ENCODE measurements around a stretch of chr11.

DNA sequence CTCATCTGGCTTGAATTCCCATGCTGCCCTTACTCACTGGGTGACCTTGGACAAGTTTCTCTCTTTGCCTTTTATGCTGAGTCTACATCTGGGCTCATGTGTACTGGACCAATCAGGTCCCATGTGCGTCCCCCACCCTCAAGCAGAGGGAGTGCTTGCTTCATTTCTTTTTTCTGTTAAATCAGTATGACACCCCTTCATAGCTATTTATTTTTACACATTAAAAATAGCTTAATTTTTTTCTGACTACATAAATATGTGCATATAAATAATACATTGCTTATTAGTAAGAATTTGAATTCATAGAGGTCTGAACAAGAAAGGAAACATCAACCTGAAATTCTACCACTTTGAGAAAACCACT lies 2.8 kb downstream of the CDC42EP2 start:
- PRO-cap, 7 experiments, result no peak in any of the 7 experiments

GRCh38 chr11:65322445-65322946 lies 7.8 kb downstream of the CDC42EP2 start:
- PRO-cap, 7 experiments, result no peak in any of the 7 experiments

GRCh38 chr11:65357688-65358466 lies 3.3 kb downstream of the TIGD3 start:
- PRO-cap, 7 experiments, result no peak in any of the 7 experiments

DNA sequence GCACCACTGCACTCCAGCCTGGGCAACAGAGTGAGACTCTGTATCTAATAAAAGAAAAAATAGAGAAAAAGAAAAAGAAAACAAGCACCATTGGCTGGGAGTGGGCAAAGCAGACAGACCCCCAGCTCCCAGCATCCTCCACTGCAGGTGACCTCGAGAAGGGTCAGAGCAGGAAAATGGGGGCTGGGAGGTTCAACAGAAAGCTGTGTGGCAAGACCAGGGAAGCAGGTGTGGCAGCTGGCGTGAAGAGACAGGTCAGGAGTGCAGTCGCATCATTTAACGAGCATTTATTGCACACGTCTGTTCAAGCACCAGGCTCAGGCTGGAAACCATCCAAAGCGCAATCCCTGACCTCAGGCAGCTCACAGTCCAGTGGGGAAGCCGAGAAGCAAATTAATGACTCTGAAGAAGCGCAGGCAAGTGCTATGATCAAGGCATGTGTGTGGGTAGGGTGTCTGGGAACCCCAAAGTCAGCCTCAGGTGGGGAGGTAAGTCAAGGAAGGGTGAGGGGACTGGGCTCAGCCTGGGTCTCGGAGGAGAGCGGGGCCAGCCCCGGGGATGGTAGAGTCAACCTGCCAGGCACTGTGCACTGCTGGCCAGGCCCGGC lies 7.4 kb downstream of the SLC25A45 start:
- PRO-cap, 7 experiments, result no peak in any of the 7 experiments

GRCh38 chr11:65385015-65385619 lies 1.3 kb upstream of the FRMD8 start:
- PRO-cap, 7 experiments, result no peak in any of the 7 experiments

GRCh38 chr11:65421920-65422260 lies 35.5 kb downstream of the FRMD8 start:
- PRO-cap, 7 experiments, result peak in 5 of 7 experiments; most common plus-strand start chr11:65422051 (in 1); most common minus-strand start chr11:65422132 (in 4)

DNA sequence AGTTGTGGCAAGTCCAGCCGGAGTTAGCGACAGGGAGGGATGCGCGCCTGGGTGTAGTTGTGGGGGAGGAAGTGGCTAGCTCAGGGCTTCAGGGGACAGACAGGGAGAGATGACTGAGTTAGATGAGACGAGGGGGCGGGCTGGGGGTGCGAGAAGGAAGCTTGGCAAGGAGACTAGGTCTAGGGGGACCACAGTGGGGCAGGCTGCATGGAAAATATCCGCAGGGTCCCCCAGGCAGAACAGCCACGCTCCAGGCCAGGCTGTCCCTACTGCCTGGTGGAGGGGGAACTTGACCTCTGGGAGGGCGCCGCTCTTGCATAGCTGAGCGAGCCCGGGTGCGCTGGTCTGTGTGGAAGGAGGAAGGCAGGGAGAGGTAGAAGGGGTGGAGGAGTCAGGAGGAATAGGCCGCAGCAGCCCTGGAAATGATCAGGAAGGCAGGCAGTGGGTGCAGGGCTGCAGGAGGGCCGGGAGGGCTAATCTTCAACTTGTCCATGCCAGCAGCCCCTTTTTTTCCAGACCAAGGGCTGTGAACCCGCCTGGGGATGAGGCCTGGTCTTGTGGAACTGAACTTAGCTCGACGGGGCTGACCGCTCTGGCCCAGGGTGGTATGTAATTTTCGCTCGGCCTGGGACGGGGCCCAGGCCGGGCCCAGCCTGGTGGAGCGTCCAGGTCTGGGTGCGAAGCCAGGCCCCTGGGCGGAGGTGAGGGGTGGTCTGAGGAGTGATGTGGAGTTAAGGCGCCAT lies 36.5 kb downstream of the FRMD8 start:
- PRO-cap, 7 experiments, result peak in 7 of 7 experiments; most common plus-strand start position 20 of the sequence (in 7); most common minus-strand start position 55 of the sequence (in 2)

- PRO-cap, 7 experiments, result peak in 1 of 7 experiments; most common plus-strand start chr11:65443218 (in 1)
Measured at GRCh38 chr11:65442893-65443852, 56.7 kb downstream of the FRMD8 start.

- PRO-cap, 7 experiments, result no peak in any of the 7 experiments
Measured at GRCh38 chr11:65496213-65496499, 28.7 kb upstream of the SCYL1 start.

- PRO-cap, 7 experiments, result peak in 1 of 7 experiments; most common plus-strand start chr11:65505668 (in 1)
Measured at GRCh38 chr11:65505500-65505726, 19.5 kb upstream of the SCYL1 start.

DNA sequence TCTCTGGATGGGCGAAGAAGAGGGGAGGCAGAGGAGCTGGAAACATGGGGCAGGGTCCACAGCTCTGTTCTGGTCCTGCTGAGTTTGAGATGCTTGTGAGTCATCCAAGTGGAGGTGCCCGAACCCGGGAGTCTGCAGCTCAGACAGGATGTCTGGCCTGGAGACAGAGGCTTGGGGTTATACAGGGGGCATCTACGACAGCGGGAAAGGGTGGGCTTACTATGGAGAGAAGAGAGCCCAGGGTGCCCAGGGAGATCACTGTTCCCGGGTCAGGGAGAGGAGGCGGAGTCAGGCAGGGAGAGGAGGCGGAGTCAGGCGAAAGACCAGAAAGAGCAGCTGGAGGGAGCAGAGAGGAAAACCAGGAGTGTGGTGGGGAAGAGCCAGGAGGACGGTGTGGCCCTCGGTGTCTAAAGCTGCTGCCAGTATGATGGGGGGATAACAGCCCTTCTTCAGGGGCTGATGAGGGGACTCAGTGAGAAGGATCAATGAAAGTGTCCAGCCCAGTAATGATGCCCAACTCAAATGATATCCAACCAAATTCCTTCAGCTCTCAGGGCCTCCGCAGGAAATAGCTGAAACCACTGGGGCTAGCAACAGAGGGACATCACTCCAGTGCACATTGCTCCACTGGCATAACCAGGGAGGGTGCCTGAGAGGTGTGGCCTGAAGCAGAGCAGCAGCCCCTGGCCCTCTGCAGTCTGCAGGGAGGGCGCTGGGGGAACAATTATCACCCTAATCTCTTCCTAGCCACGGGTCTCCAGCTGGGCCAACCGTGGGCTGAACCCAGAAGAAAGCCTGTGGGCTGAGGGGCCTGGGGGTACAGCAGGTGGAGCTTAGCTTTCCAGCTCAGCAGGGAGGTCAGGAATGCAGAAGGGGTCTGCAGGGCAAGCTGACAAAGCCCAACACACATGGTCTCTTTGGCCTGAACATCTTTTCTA lies 2.7 kb upstream of the LTBP3 start:
- PRO-cap, 7 experiments, result no peak in any of the 7 experiments

DNA sequence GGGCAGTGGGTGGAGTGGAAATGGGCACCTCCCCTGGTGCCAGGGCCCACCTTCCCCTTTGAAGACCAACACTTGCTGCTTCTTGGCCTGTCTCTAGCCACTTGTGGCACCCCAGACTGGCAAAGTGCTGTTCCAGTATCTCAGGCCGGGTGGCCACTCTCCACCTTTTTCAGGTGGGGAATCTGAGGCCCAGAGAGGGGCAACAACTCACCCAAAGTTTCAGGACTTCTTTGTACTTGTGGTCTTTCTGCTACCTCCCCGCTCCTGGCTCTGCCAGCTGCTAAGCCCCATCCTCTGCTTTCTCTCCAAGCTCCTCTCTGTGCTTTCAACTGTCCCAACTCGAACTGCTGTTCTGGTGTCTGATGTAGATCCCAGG lies 3.4 kb downstream of the MAP3K11 start:
- PRO-cap, 7 experiments, result no peak in any of the 7 experiments

GRCh38 chr11:65636075-65637200 lies 1.5 kb upstream of the SIPA1 start:
- PRO-cap, 7 experiments, result no peak in any of the 7 experiments

DNA sequence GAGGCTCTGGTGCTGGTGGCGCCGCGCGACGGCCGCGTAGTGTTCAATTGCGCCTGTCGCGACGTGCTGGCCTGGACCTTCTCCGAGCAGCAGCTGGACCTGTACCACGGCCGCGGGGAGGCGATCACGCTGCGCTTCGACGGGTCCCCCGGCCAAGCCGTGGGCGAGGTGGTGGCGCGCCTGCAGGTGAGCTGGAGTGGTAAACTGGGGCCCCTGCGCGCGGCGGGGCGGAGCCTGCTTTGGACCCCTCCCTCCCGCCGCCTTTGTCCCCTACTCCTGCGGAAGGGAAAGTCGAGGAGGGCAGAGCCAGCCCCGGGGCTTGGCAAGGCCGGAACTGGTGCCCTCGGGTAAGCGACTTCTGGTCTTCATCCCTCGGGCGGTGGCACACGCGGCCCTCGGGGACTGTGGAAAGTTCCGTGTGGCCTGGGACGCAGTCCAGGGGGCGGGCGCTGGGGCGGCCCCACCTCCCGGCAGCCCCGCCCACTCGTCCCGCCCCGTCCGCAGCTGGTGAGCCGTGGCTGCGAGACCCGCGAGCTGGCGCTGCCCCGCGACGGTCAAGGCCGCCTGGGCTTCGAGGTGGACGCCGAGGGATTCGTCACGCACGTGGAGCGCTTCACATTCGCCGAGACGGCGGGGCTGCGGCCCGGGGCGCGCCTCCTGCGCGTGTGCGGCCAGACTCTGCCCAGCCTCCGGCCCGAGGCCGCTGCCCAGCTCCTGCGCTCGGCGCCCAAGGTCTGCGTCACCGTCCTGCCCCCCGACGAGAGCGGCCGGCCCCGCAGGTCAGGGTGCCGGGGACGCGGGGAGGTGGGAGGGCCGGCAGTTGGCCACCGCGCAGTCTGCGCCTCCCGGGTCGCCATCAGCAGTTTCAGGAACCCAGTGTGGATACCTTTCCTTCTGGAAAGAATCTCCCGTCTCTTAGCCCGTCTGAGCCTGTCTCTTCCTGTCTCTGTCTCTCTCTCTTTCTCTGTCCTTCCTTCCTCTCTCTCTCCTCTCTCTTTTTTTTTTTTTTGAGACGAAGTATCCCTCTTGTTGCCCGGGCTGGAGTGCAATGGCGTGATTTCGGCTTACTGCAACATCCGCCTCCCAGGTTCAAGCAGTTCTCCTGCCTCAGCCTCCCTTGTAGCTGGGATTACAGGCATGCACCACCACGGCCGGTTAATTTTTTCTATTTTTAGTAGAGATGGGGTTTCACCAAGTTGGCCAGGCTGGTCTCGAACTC lies 9.4 kb downstream of the SIPA1 start:
- PRO-cap, 7 experiments, result no peak in any of the 7 experiments

- PRO-cap, 7 experiments, result no peak in any of the 7 experiments
Measured at GRCh38 chr11:65813997-65815101, 19.4 kb upstream of the SNX32 start.

GRCh38 chr11:65862969-65863238 lies 2.7 kb downstream of the MUS81 start:
- PRO-cap, 7 experiments, result no peak in any of the 7 experiments

DNA sequence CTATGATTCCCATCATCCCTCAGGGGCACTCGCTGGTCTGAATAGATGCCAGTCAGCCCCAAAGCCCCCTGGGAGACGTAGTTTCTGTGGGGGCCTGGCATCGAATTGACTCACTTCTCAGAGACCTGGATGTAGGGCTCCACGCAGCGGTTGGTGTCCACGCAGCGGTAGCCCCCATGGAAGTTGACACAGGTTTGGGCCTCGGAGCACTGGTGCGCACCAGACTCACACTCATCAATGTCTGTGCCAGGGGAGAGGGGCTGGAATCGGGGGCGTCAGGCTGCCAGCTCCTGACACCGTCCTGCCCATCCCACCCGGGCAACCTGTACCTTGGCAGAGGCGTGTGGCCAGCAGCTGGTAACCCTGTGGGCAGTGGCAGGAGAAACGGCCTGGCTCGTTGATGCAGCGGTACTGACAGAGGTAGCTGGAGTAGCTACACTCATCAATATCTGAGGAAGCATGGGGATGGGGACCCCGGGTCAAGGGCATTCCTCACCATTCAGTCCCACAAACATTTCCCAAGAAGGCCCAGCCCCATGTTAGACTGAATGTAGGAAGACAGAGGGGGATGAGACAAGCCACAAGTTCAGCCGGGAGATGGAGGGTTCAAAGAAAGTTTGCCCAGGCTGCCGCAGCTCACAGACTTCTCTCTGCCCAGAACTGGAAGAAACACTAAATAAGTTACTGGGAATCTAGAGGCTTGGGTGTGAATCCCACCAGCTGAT lies 4.3 kb downstream of the EFEMP2 start:
- PRO-cap, 7 experiments, result no peak in any of the 7 experiments

DNA sequence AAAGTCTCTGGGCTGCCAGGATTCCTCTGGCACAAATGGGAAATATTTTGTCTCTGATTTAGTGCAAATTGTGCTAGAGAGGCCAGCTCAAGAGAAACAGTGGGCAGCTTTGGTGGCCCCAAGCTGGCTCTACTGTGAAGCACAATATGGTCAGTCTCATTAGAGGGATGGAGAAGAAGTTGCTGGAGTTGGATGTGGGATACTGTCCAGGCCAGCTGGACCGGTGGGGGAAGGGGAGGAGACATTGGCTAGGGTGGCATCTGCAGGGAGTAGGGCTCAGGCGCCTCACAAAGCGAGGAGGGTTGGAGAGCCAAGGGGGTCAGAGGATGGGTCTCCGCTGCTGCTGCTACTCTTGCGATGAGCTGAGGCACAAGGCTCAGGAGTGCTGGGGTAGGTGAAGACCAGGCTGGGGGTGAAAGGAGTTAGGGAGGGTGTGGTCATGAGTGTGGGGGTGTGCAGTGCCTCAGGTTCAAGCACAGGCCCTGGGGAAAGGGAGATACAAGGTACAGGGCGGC lies 2.2 kb downstream of the CCDC85B start:
- PRO-cap, 7 experiments, result no peak in any of the 7 experiments

GRCh38 chr11:65920341-65920807 lies 1.1 kb downstream of the DRAP1 start:
- PRO-cap, 7 experiments, result no peak in any of the 7 experiments

DNA sequence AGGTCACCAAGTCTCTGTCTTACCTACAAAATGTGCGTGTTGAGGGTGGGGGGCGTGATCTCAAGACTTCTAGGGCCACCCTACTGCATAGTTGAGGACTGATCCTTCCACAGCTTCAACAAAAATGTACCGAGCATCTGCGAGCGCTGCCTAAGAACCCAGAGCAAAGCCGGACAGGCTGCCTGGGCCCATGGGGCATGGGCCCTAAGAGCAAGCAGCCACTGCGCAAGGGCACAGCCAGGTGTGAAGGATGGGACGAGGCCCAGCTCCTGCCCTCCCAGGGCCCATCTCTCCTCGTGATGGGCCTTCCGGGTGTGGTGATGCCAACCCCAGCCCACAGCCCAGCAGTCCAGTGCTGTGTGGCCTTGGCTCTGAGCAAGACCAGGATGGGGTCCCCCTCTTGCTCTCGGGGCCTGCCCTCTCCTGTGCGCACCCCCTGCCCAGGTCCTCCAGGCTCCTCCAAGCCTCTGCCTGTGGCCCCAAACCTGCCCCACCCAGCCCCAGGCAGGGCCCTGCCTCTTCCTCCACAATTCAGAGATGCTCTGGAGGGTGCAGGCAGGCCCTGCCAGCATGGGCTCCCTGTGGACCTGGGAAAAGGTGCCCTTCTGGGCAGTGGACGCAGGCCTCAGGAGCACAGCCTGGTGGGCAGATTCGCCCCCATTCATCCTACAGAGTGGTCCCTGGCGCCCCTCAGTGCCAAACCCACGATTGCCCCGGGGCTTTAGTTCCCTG lies 20.0 kb downstream of the EIF1AD start:
- PRO-cap, 7 experiments, result no peak in any of the 7 experiments

Measured in T-cell (primary cell).